Jurkat, Clone E6-1 (cell line): ENCODE data around the genes AFF3 and RPL31.

DNA sequence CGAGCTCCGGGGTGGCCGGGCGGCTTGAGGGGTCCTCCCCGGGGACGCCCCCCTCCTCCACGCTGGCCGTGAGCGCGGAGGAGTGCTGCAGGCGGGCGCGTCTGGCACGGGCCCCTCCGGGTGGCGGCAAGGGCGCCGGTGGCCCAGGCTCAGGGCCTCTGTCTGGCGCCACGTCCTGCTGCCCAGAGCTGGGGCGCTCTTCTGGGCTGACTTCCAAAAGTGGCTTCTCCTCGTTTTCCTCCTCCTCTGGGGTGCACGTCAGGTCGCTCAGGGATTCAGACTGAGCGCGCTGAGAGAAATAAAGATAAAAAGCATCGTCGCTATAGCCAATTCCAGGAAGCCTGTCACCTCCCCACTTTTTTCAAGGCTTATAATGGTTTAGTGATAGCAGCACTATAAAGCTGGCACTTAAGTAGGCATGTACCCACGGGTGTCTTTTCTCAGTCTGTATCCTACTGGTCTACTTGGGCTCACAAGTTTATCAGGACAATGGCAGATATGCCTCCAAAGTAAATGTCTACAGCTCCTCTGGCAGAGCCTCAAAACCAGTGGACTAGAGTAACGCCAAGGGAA, 92.4 kb upstream of the MGAT4A start:
- RRBS, result 93% methylated on average over 12 of the region's 30 CpGs

DNA sequence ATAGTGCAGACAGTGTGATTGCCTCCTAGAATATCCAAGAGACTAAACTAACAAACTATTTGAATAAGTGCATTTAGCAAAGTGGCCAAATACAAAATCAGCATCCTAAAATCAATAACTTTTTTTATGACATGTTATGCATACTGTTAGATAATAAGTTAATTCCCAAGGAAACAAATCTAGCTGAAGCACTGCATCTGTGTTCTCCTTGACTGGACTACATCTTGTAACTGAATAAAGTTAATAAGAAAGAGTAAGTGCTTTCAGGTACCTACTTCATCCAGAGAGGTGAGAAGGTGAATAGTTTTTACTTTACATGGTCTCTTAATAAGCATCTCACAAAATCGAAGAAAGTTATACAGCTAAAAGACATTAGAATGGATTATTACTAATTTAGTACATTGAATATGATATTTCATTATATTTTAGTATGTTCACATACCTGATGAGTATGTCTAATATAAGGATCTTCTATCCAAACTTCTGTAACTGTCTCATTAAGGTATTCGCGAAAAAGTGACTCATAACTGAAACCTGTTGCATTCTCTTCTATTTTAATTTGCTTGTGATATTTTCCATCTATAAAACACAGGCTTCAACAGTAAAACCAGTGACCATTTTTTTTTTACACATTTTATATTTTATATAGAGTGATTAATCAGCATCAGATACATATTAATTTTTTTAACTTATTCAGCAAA, 9.6 kb downstream of the MITD1 start:
- RRBS, result no CpG with 5 or more reads among the region's 3 CpGs

GRCh38 chr2:99181728-99182151, 756 bp downstream of the MRPL30 start:
- RRBS, result no CpG with 5 or more reads among the region's 9 CpGs

DNA sequence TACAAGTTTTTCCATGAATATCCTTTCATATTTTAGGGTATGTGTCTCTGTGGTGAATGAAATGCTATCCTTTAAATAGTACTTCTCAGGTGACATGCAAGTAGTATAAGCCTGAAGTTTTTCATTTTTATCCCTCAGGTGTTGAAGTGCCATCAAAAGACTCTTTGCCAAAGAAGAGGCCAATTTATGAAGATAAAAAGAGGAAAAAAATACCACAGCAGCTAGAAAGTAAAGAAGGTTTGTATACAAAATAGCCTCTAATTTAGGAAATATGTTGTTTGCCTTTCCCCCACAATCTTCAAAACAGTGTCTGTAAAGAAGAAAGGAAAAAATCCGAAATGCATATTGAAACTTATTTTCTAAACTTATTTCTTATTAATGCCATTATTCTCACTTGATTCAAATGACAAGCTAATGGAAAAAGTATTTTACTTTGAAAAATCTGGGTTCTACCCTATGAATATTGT, 31.2 kb downstream of the EIF5B start:
- RRBS, result no CpG with 5 or more reads among the region's 1 CpG

GRCh38 chr2:99821593-99822172, 320.7 kb downstream of the AFF3 start:
- RRBS, result no CpG with 5 or more reads among the region's 9 CpGs

DNA sequence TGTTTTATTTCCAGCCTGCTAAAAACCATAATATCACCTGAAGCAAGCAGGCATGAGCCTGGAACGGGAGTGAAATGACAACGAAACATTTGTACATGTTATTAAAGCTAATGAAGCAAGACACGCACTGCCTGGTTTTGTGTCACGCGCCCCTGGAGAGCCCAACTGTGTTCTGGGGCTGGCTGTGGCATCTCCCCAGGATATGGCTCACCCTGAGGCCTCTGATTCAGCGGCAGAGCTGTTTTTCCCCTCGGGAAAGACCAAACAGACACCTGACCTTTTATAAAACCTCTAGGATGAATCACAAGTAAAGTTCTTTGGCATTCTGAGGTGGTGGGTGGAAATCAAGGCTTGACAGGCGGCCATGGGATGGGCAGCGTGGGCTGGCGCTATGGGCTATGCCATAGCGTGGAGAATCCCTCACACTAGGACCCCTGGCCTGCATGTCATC, 262.2 kb downstream of the AFF3 start:
- RRBS, result no CpG with 5 or more reads among the region's 11 CpGs

GRCh38 chr2:99880619-99881233, 261.7 kb downstream of the AFF3 start:
- RRBS, result no CpG with 5 or more reads among the region's 8 CpGs

- RRBS, result no CpG with 5 or more reads among the region's 4 CpGs
Observed at GRCh38 chr2:100011450-100011960, 130.9 kb downstream of the AFF3 start.

GRCh38 chr2:100142436-100142941, at the start of gene AFF3:
Gene AFF3, minus strand, starts transcription at chr2:100142590.
- RRBS, result no CpG with 5 or more reads among the region's 9 CpGs

- RRBS, result no CpG with 5 or more reads among the region's 4 CpGs
Observed at GRCh38 chr2:100643309-100643908, 80.6 kb downstream of the PDCL3 start.

GRCh38 chr2:100840136-100840779, 20.3 kb downstream of the NPAS2 start:
- RRBS, result 91% methylated on average over 2 of the region's 11 CpGs

DNA sequence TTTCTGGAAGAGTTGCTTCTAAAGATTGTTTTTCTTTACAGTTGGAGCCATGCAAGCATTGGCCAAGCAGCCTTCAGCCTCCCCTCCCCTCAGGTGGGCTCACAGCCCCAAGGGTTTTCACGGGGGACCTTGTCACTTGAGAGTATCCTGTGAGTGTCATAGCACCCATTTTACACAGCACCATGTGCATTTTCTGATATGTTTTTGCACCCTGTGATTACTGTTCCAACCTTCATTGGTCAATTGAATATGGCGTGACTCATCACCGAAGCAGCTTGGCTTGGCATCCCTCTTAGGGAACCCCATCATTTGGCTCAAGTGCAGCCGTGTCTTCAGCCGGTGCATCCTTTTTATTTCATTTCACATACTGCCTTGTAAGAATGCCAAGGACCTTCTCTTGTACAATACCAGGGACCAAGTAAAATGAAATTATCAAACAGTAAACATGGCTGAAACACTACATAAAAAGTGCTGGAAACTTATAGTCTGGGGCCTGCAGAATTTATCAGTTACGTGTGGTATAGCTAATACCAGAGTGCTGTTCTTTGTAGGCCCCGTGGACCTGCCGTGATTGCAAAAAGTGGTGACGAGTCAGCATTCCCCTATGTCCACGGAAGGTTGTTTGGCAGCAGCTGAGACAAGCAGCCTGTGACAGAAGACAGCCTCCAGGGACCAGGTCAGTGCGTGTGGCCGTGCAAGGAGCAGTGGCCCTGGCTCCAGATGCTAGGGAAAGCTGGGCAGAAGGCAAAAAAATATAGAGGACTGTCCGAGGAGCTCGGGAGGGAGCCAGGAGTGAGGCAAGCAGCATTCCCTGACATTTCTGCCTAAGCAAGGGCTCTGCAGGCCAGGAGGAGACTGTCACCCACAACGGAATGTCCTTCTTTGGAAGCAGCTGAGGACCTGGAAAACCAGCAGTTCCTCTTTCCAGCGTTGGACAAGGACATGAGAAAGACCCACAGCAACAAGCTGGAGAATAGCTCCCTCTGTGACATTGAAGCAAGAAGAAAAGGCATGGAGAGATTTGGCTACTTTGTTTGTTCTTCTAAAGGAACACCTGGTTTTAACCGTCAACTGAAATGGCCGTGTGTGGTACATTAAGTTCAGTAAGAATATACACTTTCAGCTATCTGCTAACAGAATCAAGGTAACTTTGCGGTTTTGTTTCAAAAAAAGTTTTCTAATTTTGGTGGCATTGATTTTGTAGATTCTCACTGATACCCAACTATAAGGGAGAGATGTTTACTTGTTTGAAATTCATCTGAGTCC, 58.0 kb downstream of the NPAS2 start:
- RRBS, result no CpG with 5 or more reads among the region's 19 CpGs

DNA sequence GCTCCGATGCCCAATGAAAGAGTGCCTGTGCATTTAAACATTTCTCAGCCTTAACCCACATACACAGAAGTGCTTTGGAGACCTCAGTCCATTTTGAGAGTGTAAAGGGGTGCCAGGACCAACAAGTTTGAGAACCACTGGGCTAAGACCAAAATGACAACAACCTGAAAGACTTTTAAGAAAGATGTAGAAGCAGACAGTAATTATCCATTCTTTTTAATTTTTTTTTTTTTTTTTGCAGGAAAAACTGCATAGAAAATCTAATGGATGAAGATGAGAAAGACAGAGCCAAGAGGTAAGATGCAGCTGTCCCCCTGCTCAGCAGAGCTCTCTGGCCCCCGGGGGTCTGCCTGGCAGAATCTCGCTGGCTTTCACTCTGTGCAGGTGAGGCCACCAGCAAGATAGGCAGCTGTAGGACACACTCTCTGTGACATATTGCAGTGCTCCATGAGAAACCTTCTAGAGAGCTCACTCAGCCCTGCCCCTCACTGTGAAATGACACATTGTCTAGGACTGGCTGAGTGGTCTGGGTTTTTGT, 84.6 kb downstream of the NPAS2 start:
- RRBS, result no CpG with 5 or more reads among the region's 3 CpGs

- RRBS, result no CpG with 5 or more reads among the region's 6 CpGs
Observed at GRCh38 chr2:100935359-100936013, 66.6 kb upstream of the RPL31 start.

DNA sequence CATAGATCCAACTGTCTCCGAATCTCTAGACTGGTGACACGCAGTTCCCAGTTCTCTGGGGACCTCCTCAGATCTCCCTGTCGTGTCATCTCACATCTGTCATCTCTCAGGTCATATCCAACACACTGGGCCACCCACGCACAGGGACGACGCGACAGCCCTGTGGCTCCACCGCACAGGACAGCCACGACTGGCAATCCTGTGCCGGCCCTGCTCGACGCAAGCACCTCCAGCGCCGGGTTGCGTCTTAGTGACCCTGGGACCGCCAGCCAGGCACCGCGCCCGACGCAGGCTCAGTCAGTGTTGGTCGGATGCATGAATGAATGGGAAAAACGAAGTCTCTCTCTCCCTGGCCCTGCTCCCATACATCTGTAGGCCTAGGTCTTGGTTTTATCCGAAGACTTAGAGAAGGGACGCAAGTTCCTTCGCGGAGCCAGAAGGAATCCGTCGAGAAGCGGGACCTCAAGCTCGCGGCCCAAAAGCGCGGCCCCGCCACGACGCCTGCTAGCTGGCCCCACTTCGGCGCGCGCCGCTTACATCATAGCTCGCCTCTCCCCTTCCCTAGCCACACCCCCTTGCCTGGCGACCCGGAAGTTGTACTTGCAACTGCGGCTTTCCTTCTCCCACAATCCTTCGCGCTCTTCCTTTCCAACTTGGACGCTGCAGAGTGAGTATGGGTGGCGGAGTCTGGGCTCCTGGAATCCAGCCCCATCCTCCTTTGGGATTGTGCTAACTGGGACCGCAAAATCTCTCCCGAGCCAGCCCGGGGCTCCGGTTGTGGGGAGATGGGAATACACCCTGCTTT, at the start of gene RPL31:
TSS of gene RPL31 (plus strand) at position 641 of the 805 bp plus-strand sequence.
- RRBS, result 6% methylated on average over 1 of the region's 53 CpGs

DNA sequence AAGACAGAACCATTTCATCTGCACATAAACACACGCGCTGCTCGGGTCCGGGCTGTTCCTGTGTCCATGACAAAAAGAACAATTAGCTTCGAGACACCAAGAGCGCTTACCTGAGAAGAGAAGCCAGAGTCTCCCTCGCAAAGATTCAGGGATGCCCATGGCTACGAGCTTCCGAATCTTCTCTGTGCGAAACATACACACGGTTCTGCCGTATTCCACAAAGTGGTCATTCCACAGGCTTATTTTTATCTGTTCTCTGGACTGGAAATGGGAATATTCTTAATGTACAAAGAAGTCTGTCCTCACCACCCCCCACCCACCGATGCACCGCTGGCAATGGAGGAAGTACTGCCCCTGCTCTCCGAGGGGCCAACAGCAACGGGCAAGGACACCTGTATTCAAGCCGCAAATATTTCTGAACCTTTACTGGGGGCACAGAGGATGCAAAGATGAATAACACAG, 33.9 kb downstream of the RPL31 start:
- RRBS, result no CpG with 5 or more reads among the region's 17 CpGs

DNA sequence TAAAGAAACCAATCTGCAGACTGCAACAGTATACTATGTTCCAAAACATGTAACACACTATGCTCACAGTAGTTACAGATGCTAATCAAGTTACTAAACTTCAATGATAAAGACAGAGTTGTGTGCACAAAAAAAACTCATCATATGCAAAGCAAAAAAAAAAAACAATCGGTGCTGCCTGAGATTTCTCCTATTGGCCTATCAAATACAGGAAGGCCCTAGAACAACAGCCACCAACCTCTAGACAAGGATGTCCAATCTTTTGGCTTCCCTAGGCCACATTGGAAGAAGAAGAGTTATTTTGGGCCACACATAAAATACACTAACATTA, 64.8 kb downstream of the TBC1D8 start:
- RRBS, result no CpG with 5 or more reads among the region's 1 CpG

DNA sequence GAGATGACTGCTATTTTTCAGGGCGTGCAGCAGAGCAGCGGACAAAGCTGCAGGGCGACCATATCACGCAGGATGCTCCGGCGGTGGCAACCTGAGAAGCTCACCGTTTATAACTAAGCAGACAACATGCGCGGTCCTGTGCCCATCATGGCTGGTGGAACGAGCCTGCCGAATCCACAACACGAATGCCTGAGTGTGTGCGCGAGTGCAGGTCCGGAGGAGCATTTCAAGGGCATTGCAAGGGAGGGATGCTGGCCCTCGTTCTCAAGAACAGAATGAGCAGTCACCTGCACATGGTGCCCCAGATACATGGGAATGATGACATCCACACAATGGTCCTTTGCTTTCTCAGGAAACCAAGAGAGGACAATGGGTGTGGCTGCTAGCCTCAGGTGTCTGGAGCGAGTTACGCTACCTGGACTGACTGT, 39.9 kb downstream of the TBC1D8 start:
- RRBS, result no CpG with 5 or more reads among the region's 18 CpGs

- RRBS, result no CpG with 5 or more reads among the region's 11 CpGs
Observed at GRCh38 chr2:101113230-101114301, 37.6 kb downstream of the TBC1D8 start.

GRCh38 chr2:101119237-101120153, 31.7 kb downstream of the TBC1D8 start:
- RRBS, result no CpG with 5 or more reads among the region's 5 CpGs